Umbilical cord (tissue), 2 donors: ENCODE results near the genes WDR82 and TNNC1.

- RAMPAGE, long total RNA, result no peak
Measured at GRCh38 chr3:52233088-52233695, 5.8 kb downstream of the TWF2 start.

DNA sequence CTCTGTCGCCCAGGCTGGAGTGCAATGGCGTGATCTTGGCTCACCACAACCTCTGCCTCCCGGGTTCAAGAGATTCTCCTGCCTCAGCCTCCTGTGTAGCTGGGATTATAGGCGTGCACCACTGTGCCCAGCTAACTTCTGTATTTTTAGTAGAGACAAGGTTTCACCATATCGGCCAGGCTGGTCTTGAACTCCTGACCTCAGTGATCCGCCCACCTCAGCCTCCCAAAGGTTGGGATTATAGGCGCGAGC, 8.4 kb downstream of the WDR82 start:
- RAMPAGE, long total RNA, result no peak

DNA sequence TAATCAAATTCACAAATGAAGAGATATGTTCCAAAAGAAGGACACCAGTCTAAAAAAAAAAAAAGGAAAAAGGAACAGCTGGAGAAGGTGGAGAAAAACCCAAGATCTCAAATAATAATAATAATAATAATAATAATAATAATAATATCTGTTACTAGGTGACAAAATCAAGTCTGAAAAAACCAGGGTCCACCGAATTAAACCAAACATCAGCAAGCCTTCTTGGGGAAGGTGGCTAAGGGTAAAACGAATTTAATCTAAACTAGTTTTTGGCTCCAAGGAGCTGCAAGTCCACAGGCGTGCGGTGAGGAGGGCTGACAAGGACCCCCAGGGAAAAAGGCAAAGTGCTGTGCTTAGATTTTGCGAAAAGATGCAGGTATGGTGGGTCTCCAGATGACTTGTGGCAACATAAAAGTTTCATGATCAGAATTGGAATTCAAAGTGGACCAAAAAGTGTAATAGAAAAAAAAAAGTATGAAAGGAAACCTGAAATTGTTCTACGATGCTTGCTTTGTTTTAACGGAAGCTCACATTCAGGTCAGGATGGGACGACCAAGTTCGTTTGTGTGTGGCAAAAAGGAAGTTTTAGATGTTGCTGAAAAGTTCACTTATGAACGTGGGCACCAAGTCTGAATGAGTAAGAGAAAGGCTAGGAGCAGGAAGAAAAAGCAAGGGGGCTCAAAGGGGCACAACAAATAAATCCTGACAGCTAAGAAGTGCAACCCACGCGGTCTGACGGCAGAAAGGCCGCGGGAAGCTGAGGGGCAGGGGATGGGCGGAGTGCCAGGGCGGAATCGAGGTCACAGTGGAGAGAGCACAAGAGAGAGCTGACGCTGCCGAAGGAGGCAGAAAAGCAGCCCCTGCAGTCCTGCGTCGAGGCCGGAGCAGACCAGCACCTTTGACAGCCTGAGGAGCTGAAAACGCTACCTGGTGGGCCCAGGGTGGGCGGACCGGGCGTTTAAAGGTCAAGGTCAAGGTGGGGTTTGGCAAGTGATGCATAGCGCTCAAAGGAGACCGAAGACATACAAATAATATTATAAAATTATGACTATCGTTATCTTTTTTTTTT, 1.2 kb downstream of the WDR82 start:
- RAMPAGE, long total RNA, result no peak

- RAMPAGE, long total RNA, result no peak
Measured at GRCh38 chr3:52278025-52279137, at the start of gene WDR82. Gene WDR82 (minus strand): TSS chr3:52278649.

- RAMPAGE, long total RNA, result no peak
Measured at GRCh38 chr3:52429392-52430317, 15.2 kb downstream of the SEMA3G start.

DNA sequence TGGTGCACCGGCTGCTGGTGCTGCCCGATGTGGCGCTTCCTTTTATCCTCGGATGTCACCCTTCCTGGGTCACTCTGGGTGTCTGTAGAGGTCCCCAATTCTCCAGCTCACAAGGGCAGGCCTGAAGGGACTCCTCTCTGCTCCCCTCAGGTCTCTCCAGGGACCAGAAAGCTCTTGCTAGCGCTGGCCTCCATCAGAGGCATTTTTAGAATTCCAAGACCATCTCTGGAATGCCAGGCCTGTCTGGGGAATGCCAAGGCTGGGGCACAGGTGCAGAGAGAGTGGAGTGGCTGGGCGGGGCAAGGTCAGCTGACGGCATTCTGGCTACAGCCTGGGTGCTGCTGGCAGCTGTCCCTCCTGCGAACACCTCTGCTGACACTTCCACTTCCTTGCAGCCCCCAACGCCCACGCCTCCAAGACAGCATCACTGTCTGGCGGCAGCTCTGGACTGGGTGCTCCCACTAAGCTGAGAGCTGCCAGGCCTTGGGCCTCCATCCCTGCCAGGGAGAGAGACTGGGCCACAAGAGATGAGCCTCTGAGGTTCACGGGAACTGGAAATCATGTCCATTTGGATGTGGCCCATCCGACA, 3.9 kb downstream of the TNNC1 start:
- RAMPAGE, long total RNA, result no peak

GRCh38 chr3:52453955-52454457, at the start of gene TNNC1:
Gene TNNC1 (minus strand): TSS chr3:52454041.
- RAMPAGE, long total RNA, result no peak

DNA sequence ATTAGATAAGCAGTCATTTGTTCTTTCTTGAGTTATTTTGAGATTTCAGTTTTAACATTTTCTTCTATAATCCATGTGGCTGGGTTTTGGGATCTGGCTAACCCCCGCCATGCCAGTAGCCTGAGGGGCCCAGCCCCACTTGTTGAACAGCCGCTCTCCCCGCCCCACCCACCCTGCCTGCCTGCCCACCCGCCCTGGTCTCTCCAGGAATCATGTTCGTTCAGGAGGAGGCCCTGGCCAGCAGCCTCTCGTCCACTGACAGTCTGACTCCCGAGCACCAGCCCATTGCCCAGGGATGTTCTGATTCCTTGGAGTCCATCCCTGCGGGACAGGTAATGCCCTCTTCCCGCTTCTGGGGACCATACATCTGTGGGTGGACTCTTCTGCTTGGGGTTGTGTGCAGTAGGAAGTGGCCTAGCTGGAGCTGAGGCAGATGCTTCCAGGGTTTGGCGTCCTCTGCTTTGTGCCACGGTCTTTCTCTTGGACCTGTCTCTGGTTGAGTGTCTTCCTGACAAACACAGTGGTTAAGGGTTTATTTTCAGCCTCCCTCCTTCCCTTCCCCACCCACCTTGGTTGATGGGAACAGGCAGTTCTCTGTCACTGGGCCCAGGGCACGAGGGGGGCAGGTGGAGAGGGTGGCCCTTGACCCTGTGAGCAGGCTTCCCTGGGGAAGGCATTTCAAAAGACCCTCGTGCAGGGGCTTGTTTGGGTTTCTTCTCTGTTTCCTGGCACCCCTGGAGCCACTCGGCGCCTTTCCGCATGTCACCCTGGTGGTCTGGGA, 10.6 kb upstream of the STAB1 start:
- RAMPAGE, long total RNA, result no peak

DNA sequence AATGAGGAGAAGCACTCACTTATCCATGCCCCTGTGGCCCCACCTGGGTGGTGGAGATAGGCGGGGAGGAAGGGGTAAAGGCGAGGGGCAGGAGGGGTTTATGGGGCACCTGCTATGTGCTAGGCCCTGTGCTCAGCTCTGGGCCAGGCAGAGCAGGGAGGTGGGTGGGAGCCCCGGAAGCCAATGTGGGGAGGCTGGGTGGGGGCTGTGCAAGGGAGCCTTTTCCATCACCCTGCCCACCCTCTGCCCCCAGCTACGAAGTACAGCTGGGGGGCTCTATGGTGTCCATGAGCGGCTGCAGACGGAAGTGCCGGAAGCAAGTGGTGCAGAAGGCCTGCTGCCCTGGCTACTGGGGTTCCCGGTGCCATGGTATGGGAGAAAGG, 6.2 kb downstream of the STAB1 start:
- RAMPAGE, long total RNA, result no peak

GRCh38 chr3:52525873-52526858, 7.5 kb downstream of the NT5DC2 start:
- RAMPAGE, long total RNA, result no peak

- RAMPAGE, long total RNA, result no peak
Measured at GRCh38 chr3:52527433-52528711, 5.8 kb downstream of the NT5DC2 start.

DNA sequence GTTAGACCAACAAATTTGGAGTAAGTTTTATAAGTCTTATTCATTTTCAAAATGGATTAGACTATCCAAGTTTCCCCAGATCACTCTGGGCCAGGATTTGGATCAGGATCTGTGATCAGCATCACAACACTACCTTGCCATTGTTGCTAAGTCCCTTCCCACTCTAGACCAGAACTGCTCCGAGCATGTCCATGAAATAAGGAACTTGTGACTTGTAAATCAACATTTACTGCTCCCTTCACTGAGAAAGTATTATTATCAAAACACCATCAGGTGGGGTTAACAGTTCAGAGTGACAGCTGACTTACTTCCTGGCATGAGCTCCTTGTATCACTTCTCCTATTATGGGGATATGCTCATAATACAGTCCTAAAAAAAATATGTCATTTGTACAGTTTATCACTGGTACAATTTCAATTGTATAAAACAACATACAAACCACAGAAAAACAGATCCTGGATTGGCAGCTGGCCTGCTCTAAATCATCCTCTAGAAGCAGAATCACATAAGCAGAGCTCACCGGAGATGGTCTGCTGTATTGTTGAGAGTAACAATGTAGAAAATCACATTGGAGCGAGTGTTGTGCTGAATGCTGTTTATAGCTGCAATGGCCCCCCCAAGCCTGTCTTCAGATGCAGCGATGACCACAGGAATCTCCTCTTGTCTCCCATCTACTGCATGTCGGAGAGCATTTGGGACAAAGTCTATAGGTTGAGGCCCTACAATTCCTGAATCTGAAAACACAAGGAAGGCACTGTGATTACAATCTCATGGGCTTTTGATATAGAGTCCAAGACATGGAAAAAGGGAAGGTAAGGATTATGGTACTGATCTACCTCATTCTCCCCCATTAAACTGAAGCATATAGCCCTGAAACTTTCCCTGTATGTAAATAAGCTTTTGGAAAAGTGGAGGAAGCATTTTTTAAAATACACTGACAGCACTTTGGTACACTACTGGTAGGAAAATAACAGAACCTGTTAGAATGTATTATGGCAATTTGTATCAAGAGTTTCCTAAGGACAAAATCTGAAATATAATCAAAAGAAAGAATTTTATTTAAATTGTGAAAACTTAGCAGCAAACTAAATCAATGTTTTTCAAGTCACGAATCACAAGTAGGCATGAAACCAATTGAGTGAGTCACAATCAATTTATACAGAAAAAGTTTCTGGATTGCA, 8.0 kb downstream of the GLT8D1 start:
- RAMPAGE, long total RNA, result no peak

DNA sequence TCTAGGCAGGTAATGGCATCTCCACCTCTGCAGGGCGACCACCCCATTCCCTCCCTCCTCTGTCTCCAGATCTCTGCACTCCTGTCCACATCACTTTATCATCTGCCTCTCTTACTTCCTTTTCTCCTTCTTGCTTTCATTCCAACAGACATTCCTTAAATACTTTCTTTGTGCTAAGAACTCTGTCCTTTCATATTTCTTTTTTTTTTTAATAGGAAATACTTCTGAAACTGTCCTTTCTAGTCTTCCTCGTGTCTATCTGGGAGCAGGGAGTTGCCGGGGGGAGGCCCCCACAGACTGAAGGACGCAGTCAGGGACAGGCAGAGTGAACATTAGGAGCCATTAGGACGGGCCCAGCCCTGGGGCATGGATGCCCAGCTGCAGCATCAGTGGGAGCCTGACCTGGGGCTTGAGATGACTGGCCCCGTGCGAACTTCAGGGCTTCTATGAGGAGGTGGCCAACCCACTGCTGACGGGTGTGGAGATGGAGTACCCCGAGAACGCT, 7.4 kb downstream of the ITIH3 start:
- RAMPAGE, long total RNA, result no peak

DNA sequence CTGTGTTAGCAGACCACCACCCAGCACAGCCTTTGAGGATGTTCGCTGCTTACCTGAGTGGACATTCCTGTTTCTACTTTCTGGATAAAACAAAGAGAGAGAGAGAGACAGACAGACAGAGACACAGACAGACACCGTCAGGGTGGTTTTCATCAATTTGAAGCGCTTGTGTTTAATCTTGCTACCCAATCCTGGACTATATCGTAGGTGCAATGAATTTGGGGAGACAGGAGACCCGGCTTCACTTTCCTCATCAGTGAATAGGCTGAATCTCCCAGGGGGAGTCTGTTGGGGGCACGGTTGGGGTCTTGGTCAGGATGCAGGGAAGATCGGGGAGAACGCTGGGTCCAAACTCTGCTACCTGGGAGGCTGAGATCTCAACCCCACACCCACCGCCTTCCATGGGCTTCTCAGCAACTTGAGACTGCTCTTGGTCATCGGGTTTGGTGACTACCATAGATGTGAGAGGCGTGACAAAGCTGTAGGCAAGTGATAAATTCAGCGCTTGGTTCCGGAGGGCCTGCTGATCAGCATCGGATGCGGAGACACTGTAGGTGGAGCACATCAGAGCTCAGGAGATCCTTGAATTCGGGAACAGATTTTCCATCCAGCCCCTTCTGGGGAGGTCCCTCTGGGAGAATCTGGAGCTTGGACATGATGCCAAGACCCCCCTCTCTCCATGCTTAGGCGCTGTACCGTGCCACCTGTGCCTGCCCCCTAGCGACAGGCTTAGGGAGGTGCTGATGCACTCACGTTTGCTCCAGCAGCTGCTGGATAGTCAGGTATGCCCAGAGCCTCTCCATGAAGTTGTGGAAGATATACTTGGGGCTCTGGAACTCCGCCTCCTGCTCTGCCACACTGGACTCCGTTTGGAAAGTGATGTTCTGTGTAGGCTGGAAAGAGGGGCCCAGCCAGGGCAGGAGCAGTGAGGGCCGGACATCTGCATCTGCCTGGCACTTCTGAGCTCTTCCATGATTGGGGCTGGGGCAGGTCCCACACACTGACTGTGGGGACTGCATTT, 9.9 kb downstream of the ITIH4 start:
- RAMPAGE, long total RNA, result no peak

DNA sequence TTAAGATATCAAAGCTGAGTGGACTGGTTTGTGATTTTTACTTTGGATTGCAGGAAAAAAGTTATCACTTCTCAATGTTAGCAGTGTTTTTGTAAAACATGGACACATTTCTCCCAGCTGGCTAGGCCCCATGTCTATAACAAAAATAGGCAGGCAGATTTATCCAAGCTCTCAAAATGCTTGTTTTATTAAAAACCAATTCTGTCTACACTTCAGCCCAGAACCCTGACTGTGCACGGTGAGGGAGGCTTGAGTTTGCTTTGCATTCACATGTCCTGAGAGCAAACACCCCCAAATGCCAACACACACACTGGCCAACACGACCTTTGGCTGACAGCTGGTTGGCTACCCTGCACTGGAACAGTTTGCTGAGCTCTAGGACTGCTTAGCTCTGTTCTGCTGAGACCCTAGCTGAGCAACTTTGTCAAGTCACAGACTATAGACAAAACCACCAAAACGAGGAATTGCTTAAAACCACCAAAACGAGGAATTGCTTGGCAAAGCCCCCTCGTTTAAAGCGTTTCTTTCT, 3.7 kb downstream of the STIMATE start:
- RAMPAGE, long total RNA, result no peak

GRCh38 chr3:52983124-52984000, 62.5 kb downstream of the SFMBT1 start:
- RAMPAGE, long total RNA, result no peak

DNA sequence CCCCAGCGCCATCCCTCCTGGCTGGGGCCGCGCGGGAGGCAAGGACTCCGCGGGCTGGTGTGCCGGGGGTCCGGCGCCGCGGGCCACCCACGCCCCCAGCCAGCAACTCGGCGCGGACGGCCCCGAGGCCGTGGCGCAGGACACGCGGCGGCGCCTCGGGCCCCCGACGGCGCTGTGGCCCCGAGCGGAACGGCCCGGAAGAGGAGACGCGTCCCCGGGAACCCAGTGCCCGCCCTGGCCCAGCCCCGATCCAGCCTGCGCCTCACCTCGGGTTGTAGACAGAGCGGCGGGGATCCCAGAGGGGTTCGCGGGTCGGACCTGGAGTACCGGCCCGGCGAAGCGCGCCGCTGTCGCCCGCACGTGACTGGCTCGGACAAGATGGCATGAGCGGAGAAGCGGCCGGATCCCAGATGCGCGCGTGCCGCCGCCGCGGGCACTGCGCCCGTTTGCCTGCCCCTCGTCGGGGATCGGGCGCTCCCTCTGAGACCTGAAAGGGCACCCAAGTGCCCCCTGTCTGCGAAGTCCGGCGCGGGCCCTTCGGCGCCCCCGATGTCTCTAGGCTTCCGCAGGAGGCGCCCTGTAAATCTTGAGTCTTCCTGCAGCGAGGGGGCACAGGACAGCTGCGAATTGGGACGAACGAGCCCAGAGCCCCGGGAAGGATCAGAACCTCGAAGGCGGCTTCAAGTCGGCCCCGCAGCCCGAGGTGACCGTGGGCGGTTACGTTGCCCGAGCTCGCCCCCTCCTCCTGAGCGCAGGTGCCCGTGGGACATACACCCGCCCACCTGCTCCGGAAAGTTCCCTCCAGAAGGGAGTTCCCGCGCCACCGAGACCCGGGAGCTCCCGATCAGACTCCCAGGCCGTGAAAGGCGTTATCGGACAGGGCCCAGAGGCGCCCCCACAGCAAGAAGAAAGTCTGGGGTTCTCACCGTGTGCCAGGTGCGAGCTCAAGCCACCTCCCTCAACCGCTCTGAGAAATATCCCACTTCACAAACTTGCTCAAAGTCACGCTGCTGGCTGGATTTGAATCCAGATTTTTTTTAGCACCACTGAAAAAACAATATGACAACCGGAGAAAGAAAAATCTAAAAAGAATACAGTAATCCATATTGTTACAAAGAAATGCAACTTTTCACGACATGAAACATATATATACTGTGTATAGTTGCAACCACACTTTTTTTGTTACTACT, 716 bp upstream of the SFMBT1 start:
- RAMPAGE, long total RNA, result no peak

DNA sequence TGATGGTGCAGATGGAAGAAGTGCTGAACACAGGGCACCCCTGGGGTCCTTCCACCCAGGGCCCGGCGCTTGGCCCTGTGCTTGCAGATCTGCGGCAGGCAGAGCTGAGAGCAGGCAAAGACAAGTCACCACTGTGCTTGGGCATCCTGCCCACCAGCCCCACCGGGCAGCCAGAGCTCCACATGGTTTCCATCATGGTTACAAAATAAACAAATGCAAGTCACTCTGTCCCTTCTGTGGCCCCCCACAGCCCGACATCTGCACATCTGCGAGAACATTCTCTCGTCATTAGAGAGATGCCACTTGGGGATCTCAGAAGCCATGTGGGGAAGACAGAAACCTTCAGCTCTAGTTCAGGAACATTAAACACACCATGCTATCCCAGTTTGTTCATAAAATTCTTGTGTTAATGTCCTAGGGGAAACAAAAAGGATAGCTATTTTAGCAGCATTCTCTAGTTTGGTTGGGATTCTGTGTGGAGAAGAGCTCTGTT, 37.7 kb upstream of the SFMBT1 start:
- RAMPAGE, long total RNA, result no peak

DNA sequence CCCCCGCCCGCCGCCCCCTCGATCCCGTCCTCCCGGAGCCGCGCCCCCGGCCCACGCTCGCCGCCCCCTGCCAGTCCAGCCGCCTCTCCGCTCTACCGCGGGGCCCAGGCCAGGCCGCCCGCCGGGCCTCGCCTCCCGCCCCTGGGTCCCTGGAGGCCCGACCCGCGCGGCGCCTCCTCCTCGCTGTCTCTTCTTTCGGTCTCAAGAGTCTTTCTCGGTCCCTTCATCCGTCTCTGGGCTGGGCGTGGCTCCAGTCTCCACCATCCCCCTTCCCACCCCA, 804 bp downstream of the PRKCD start:
- RAMPAGE, long total RNA, result no peak

- RAMPAGE, long total RNA, result no peak
Measured at GRCh38 chr3:53193945-53194442, 33.0 kb downstream of the PRKCD start.